Hair follicular keratinocyte (primary cell): ENCODE data around the genes PTPN5 and SLC6A5.

DNA sequence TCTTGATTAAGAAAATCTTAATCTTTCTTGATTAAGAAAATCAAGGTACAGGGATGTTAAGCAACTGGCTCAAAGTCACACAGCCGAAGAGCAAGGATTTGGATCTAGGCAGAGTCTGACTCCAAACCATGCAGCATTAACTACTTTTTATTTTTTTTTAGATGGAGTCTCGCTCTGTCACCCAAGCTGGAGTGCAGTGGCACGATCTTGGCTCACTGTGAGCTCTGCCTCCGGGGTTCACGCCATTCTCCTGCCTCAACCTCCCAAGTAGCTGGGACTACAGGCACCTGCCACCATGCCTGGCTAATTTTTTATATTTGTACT, 20.5 kb upstream of the SPTY2D1 start:
- RAMPAGE, long total RNA = no peak

GRCh38 chr11:18672146-18672579, 26.4 kb upstream of the TMEM86A start:
- RAMPAGE, long total RNA = no peak

DNA sequence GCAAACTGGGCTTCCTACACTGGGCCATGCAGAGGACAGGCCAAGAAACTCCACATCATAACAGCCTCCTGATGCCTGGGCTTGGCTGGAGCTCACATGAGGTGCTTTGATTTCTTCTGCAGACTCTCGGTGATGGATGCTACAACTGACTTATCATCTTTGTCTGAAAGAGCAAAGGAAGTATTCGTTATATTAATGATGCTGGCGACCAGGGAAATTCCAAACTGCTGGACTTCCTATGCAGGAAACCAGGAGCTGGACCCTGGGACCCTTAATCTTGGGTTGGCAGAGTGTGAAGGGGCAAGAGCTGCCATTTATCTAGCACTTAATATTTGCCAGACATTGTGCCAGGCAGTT, 5.8 kb downstream of the TMEM86A start:
- RAMPAGE, long total RNA = no peak

DNA sequence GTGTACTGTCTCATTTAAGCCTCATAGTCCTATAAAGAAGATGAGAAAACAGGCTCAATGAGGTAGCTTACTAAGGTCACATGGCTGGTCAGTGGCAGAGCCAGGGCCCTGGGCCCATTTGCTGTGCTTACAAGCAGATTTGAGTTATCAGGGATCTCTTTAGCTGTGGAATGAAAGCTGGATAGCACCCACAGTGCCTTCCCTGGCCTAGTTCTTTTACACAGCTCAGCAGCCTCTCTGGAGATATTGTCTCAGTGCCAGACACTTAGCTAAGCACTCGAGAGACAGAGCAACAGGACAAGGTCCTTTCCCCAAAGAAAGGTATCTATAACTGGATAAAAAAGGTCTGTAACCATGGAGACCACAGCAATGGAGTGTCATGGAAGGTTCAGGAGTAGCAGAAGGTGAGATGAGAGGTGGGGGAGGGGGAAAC, 6.2 kb downstream of the TMEM86A start:
- RAMPAGE, long total RNA = no peak

DNA sequence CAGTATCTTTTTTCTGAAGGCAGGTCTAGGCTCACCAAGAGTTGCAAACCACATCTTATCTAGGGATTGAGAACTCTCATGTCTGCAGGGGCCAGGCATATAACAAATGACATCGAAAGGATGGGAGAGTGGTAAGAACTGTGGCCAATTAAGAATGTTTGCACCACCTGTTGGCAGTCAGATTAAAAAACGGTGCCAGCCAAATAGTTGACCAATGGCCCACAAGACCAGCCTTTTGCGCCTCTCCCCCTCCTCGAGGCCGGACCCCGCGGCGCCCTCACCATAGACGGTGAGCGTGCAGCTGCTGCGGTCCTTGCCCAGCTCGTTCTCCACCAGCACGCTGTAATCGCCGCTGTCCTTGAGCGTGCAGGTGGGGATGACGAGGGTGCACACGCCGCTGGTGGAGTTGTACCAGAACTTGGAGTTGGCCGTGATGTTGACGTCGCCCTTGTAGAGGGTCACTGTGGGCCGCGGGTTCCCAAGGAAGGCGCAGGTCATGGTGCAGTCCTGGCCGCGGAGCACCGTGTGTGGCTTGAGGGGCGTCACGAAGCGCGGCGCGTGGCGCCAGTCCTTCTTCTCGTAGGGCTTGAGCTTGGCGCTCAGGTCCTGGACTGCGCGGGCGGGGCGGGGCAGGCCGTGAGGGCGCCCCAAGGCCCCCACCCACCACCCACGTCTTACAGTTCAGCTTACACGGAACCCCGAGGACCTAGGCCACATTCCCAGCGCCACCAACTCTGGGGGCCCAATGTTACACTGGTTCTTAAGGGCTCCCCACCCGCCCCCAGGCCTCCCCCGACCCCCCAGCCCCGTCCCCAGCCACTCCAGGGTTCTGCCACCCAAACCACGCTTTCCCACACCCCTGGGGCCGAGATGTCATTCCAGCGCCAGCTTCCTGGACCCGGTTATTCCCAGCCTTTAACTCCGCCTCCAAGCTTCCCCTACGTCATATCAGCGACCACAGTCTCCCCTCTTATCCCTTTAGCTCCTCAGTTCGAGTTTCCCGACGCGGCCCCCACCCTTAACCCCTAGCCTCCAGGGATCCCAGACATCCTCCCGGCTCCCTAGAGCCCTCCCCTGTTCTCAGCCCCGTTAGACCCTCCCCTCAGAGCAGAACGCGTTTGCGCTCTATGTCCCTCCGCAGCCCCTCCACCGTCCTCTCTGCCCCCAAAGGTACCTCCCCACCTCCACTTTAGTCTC, 7.4 kb downstream of the TMEM86A start:
- RAMPAGE, long total RNA = no peak

- RAMPAGE, long total RNA = no peak
Measured at GRCh38 chr11:18791145-18792341, at the start of gene PTPN5. Gene PTPN5 (minus strand): TSS chr11:18791798.

- RAMPAGE, long total RNA = no peak
Measured at GRCh38 chr11:19135347-19136467, 18.7 kb downstream of the ZDHHC13 start.

- RAMPAGE, long total RNA = no peak
Measured at GRCh38 chr11:19419050-19420221, 178.7 kb upstream of the E2F8 start.

GRCh38 chr11:19534146-19534870, 178.3 kb upstream of the NAV2 start:
- RAMPAGE, long total RNA = no peak

- RAMPAGE, long total RNA = no peak
Measured at GRCh38 chr11:19713545-19714268, 1.1 kb downstream of the NAV2 start.

DNA sequence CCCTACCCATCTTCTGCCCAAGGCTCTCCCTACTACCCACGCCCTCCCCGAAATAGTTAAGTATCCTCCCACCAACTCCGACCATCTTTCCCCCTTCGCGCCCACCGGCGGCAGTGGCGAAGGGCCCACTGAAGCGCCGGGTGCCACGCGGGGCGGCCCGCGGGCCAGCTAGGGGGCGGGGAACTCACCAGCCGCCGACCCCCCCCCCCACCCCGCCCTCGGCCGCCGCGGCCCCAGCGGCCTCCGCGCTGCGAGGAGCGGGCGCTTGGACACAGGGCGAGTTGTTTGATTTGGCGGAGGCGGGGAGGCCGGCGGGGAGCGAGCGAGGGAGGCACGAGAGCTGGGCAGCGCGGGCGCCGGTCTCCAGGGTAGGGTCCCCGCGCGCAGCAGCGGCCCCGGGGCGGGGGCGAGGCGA, 64.3 kb downstream of the NAV2 start:
- RAMPAGE, long total RNA = no peak

DNA sequence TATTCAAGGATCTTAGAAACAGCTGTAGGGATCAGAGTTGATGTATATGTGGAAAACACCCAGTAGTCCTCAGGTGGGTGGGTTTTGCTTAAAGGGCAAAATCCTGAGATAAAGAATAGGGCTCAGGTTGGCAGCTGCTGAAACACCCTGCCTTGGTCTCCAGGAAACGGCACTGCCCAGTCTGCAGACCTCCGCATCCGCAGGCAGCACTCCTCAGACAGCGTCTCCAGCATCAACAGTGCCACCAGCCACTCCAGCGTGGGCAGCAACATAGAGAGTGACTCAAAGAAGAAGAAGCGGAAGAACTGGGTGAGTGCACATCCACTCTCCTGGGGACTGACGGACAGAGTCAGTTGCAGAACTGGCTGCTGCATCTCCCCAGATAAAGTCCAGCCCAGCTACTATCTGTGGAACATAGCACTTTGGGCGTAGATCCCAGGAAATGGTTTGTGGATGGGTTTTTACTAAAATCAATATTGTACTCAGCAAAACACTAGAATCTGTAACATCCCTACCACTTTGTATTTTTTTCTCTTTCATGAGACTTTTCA, 80.3 kb downstream of the DBX1 start:
- RAMPAGE, long total RNA = no peak

DNA sequence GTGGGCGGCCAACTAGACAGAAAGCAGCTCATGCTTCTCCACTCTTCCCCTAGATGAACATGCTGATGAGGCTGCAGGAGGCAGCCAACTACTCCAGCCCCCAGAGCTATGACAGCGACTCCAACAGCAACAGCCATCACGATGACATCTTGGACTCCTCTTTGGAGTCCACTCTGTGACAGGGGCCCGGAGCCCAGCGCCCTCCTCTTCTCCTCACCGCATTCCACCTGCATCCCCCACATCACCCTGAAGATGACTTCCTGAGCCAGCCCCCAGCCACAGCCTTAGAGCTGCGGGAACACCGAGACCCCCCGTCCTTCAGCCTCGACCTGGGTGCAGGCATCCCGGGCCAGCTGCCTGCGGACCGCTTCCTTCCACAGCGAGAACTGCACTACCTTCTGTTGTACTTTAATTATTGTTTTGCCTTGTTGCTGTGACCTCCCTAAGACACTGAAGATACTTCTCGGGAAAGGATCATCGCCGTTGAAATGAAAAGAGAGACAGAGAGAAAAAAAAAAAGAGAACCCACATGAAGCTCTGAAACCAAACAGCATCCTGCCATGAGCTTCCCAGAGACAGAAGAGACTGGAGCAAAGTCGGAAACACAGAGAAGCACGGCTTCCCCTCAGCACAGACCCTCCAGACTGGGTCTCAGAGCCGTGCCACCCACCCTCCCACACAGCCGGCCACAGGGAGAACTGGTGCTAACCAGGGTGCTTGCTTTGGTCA, 42.0 kb downstream of the DBX1 start:
- RAMPAGE, long total RNA = no peak

- RAMPAGE, long total RNA = no peak
Measured at GRCh38 chr11:20156074-20157420, 3.7 kb downstream of the DBX1 start.

DNA sequence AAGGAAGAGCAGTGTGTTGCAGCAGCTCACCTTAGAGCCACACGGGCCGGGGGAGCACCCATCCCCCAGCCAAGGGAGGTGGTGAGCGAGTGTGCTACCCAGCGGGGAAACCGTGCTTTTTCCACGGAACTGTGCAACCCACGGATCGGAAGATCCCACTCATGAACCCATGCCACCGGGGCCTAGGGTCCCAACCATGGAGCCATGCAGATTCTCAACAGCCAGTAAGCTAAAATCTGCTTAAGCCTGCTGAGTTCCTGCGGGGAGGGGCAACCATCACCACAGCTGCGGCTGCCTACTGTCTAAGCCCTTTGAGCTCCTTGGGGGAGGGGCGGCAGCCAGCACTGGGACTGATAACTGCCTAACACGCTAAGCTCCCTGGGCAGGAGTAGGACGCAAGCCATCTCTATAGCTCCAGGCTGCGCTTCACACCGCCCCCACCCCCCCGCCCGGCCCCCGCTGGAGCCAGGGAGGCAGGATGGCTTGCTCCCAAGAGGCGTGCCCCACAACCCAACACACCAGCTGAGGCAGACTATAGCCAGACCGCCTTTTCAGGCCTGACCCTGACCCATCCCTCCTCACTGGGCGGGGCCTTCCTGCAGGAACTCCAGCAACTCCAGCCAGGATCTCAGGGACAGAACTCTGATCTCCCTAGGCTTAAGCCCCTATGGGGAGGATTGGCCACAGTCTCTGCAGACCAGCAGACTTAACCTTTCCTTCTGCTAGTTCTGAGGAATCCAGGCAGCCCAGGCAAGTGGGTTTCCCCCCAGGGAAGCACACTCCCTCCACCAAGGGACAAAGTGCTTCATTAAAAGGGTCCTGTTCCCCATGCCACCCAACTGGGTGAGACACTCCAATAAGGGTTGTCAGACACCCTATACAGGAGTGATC, 20.7 kb upstream of the HTATIP2 start:
- RAMPAGE, long total RNA = no peak

GRCh38 chr11:20387799-20388497, 432 bp downstream of the PRMT3 start:
- RAMPAGE, long total RNA = no peak

- RAMPAGE, long total RNA = no peak
Measured at GRCh38 chr11:20599397-20599854, at the start of gene SLC6A5. Gene SLC6A5 (plus strand): TSS chr11:20599608.

DNA sequence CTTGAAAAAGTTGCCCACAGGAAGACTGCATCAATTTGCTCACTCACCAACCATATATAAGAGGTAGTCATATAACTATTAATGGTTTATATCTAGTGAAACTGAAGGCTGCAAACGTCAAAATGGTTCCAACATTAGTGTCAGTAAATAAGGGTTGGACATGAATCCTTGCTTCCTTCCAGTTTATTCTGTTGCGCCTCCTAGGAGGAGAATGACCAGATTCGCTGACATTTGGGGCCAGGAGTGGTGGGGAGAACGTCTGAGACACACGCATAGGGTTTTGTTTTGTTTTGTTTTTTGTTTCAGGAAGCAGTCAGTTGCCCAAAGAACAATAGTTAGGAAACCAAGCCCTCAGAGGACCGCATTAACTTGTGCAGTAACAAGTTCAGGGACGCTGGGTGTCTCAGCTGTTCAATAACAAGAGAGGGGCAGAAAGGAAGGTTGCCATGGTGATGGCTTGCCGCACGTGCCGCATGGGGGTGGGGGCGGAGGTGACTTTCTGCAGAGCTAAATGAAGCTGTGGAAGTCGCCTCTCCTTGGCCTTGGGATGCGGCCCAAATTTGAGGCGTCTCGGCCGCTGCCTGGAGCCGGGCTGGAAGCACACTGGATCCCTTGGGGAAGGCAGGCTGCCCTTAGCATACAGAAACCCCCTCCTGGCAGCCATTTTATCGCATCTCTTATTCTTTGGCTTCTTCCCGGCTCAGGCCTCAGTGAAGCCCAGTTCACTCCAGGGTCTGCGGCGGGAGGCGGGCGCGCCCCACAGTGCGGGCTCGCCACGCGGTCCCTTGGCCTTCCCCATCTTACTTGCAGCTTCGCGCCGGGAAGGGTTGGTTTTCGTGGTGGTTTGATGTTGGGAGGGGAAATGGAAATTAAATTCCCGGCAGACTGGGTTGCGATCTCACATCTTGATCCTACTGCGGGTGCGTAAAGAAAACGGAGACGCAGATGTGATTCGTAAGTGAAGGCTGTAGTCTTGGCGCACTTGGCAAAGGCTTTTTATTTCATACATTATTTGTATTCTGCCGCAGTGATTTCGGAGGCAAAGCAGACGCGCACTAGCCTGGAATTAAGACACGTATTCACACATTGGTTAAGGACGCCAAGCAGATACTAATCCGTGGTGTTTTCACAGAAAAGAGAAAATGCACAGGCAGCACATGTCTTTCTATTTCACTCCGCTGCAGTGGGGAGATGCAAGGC, 94.2 kb downstream of the SLC17A6 start:
- RAMPAGE, long total RNA = no peak

DNA sequence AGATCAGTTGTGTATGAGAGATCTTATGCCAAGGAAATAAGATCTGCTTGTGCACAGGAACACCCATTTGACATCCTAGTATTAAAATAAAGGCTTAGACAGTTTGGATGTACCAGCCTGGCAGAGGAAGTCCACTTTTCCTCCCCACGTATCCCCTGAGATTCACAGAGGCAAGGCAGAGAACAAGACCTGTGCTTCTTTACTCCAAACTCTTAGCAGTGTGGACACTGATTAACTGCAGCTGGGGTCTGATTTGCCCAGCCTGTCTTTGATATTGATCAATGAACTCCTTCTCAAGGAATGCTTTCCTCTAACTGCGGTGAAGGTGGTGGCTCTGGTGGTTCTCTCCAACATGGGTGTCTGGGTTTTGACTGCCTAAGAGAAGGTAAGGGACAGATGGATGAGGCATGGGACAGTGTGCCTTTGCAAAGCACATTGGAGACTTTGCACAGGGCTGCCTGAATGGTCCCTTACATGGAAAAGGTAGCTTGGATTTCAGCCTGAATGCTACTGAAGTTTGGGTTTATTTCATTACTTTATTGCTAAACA, 1.6 kb downstream of the GAS2 start:
- RAMPAGE, long total RNA = no peak

DNA sequence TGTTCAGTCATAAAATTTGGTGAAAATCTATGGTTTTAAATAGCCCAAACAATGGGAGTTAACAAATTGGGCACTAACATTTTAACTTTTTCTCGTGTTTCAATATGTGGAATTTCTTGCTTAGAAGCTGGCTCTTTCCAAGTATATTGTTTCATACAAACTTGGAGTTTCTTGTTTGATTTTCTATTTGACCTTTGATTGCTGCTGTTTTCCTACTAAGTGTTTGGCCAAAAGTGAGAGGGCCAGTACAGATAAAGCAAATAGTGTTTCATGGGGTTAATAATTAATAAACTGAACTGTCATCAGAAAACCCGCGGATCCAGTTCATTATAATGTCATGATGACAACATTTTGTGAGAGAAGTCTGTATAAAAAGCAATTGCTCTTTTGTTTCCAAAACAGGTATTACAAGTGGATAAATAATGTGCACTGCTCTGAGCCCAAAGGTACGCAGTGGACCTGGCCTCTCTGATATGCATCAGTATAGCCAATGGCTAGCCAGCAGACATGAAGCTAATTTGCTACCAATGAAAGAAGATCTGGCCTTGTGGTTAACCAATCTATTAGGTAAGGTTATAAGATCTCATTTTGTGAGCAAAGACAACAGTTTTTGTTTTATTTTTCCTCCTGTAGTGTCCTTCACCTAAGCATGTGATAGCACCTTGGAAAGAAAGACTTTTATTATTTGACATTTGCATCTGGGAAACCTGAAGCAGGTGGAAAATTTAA, 8.2 kb downstream of the GAS2 start:
- RAMPAGE, long total RNA = no peak